Thoracic aorta endothelial cell (primary cell): ENCODE results near the genes AADACL4, CFAP107, PRAMEF1, PRAMEF27 and PRAMEF13.

- CAGE, long polyA plus RNA, result no peak
Observed at GRCh38 chr1:12455170-12455679, 162.8 kb downstream of the DHRS3 start.

GRCh38 chr1:12519654-12520208, 98.3 kb downstream of the DHRS3 start:
- CAGE, long polyA plus RNA, result no peak

- CAGE, long polyA plus RNA, result no peak
Observed at GRCh38 chr1:12578496-12579232, 39.3 kb downstream of the DHRS3 start.

- CAGE, long polyA plus RNA, result no peak
Observed at GRCh38 chr1:12593325-12594426, 24.3 kb downstream of the DHRS3 start.

DNA sequence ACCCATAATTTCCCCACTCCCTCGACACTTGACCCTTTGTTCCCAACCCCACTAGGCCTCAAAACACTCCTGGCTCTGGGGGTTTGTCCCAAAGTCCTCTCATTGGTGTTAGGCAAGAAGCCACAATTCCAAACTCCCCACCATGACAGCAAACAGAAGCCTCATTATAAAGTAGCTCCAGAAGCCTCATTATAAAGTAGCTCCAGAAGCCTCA, 3.1 kb downstream of the DHRS3 start:
- CAGE, long polyA plus RNA, result no peak

DNA sequence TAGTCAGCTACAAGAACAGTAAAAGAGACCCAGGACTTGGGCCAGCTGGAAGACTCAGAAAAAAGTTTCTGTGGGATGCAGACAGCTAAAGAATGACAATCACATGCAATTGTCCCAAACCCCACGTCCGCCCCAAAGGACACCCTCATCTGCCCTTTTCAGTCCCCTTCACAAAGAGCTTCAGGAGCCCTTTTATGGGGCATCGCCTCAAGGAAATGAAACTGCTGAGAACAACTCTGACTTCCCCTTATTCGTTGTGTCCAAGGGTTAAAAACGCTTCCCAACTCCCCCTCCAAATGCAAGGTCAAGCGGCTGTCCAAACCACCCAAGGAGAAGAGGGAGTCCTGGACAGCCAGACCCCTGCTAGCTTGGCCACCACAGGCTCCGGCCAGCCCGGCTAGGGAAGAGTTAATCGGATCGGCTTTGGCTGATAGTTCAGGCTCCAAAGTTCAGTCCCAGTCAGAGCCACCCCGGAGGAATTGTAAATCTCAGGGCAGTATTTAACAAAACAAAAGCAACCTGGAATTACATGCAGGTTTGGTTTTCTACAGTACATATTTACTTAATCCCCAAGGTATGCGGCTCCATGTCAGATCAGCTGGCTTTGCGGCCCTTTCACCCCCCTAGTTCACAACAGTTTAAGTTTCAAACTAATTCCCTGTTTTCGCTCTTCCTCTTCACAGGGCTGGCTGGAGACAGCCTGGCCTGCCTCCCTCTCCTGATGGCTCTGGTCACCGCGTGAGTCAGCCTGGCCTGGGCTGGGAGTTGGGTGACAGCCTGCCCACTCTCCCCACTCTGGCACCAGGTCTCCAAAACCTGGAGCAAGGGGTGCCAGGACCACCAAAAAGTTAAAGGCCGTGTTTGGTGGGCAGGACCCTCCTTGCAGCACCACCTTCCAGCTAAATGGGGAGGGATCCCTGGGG, 2.2 kb downstream of the DHRS3 start:
- CAGE, long polyA plus RNA, result no peak

GRCh38 chr1:12619804-12620115, 1.8 kb upstream of the DHRS3 start:
- CAGE, long polyA plus RNA, result no peak

DNA sequence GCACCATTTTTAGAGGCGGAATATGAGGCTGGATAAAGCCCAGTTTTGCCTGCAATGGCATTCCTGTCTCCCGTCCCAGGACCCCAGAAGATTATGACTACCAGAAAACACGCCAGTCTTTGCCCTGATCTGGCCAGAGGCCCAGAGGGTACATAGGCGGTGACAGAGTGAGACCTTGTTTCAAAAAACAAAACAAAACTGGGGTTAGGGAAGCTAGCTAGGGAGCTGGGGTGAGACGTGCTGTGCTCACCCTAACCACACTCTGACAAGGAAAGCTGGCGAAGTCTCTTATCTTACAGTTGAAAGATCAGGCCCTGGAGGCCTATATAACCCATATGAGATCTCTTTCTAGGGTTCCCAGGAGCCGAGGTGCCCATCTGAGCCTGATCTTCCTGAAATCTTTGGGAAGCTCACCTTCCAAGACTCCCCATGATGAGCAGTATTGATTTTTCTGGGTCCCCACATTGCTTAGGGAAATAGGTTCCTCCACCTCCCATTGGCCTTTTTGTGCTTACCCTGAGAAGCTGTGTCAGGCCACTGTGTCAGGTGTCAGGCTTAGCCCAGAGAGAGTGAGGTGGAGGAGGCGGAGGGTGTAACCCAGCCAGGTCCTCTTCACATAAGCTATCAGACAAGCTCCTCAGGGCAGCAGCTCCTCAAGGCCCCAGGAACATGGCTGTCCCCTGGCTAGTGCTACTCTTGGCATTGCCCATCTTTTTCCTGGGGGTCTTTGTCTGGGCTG, at the start of gene AADACL4:
TSS of gene AADACL4 (plus strand) at position 208 of the 739 bp plus-strand sequence.
- CAGE, long polyA plus RNA, result no peak

- CAGE, long polyA plus RNA, result no peak
Observed at GRCh38 chr1:12746047-12746459, at the start of gene CFAP107. TSS of gene CFAP107 (plus strand) at chr1:12746200.

GRCh38 chr1:12791202-12791463, at the start of gene PRAMEF1:
TSS of gene PRAMEF1 (plus strand) at chr1:12791397.
- CAGE, long polyA plus RNA, result no peak

GRCh38 chr1:13056411-13056812, at the start of gene PRAMEF27:
TSS of gene PRAMEF27 (minus strand) at chr1:13056575.
- CAGE, long polyA plus RNA, result no peak

GRCh38 chr1:13201130-13201831, at the start of gene PRAMEF13:
TSS of gene PRAMEF13 (minus strand) at chr1:13201409.
- CAGE, long polyA plus RNA, result no peak

- CAGE, long polyA plus RNA, result no peak
Observed at GRCh38 chr1:13535153-13535835, 21.5 kb upstream of the LRRC38 start.

DNA sequence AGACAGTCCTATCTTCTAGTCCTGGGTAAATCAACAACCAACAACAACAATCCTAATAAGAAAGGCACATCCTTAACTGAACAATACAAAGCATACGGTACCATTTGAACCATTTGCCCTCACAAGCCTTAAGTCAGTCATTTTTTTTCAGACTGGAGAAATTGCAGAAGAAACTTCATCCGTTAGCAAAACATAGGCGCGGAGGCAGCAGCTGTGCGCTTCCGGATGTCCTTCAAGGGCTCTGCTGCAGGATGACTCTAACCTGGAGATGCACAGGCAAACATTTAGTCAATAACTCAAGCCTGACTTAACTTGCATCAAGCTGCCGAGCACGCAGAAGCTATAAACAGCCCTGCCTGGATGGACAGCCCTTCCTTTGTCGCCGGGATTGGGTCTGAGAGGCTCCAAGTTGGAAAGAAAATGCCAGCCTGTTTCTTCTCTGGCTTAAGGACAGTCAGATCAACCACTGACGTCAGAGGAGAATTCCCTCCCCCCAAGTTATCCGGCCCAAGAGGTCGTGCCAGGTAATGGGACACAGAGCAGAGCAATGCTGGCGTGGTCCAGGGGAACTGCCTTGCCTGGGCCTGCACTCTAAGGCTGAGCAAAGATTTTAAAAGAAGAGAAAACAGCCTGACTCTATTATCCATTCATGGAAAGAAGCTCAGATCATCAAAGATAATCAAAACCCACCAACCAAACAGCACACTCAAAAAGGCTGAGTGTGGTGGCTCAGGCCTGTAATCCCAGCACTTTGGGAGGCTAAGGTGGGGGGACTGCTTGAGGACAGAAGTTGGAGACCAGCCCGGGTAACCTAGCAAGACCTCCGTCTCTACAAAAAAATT, 27.1 kb upstream of the LRRC38 start:
- CAGE, long polyA plus RNA, result no peak

DNA sequence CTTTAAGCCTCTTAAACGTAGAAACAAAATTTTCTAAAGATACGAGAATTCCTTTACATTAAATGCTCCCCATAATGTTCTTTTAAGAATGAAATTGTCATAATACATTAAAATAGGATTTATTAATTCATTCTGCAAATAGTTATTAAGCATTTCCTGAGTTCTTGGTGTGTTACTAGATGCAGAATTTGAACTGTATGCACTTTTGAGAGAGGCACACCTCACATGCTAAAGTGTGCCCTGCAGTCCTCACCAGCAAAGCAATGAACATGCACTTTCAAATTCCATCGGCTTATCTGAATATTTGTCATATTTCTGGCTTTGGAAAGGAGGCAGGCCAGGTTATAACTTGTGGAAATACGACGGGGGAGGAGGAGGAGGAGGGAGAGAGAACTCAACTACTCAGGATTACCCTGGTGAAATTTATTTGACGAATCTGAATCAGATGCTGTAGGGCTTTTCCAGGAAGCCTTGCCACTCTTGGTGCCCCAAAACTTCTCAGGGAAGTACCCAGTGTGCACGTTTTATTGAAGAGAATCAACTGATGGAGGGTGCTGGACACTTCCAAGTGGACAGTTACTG, 3.6 kb downstream of the PDPN start:
- CAGE, long polyA plus RNA, result no peak

DNA sequence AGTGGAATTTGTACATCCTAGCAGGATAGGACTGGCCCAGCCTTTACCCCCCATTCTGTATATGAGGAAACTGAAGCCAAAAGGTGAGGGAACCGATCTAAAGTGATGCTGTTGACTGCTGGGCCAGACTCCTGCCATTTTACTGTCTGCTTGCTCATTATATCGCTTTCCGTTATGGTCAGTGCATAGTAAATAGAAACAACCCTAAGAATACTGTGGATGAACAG, 31.9 kb downstream of the PRDM2 start:
- CAGE, long polyA plus RNA, result no peak

DNA sequence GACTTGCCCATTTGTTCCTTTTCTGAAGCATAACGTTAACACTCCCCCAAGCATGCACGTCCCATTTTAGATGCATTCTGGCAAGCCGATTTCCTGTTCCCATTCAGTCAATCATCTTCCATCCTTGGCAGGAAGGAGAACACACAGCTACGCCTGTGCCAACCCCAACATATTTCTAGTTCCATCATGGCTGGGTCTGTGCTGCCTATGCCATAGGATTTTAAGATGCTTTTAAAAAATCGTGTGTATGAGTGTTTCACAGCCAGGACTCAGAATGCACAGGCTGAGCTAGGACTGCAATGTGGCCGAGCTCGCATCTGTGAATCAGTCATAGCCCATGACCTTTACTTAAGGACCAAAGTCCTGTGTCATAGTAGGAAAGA, 408.7 kb downstream of the PRDM2 start:
- CAGE, long polyA plus RNA, result no peak

DNA sequence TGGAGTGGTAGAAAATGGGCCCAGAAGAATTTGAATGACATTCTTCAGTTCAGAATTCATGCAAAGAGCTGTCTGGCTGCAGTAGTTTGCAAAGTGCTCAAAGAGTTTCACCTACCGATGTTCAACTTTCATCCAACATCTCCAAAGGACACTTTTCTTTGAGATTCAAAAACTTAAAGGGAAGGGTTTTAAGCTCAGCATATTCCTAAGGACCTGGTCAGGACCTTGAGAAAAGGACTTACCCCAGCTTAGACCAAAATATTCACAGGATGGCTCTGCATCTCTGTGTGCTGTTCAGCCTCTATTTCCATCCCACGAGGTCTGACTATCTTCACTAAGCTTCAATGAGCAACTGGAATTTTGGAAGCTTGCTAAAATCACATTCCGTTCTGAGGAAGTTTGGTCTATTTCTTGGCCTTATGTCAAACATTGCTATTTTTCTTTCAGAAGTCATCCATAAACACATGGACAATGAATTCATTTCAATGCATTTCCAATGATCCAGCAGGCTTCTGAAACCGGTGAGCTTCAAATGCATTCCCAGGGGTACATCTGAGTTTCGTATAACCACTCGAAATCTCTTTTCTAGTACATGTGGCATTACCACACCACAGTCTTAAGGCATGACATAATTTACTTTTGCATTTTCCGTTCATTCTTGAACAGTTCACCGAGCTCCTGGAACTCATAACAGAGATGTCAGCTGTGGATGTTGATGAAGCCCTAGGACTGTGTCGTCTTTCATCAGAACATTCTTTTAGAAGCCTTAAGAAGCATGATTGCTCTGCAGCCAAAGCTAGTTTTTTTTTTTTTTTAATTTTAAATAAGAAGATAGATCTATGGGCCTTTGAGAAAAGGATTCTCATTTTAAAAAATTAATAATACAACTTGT, 294.1 kb upstream of the KAZN start:
- CAGE, long polyA plus RNA, result no peak

DNA sequence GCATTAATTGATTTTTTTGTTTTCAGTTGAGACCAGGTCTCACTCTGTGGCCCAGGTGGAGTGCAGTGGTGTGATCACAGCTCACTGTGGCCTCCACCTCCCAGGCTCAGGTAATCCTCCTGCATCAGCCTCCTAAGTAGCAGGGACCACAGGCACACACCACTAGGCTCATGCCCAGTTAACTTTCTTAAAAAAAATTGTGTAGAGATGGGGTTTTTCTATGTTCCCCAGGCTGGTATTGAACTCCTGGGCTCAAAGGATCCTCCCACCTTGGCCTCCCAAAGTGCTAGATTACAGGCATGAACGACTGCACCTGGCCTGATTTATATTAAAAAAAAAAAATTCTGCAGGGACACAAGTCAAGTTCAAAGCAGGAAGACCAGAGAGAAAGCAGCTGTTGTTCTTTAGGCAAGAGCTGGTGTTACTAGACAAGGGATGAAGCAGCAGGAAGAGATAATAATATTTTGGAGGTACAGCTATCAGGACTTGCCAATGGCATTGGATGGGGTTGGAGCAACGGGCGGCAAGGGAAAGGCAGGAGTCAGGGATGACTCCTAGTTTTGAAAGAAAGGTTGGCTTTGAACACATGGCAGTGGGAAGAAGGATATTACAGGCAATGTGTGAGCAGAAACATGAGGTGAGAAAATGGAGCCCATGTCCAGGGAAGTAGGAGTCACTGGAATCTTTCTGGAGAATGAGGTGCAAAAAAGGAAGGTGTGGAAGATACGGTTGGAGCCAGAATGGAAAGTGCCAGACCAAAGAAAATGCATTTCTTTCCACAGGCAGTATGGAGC, 288.7 kb upstream of the KAZN start:
- CAGE, long polyA plus RNA, result no peak

GRCh38 chr1:14366280-14366661, 232.2 kb upstream of the KAZN start:
- CAGE, long polyA plus RNA, result no peak